Ascending aorta (tissue), 1 donor: ENCODE measurements around the genes SPATA45 and RPS6KC1.

GRCh38 chr1:212067920-212068454, 32.4 kb downstream of the DTL start:
- PRO-cap = no peak

DNA sequence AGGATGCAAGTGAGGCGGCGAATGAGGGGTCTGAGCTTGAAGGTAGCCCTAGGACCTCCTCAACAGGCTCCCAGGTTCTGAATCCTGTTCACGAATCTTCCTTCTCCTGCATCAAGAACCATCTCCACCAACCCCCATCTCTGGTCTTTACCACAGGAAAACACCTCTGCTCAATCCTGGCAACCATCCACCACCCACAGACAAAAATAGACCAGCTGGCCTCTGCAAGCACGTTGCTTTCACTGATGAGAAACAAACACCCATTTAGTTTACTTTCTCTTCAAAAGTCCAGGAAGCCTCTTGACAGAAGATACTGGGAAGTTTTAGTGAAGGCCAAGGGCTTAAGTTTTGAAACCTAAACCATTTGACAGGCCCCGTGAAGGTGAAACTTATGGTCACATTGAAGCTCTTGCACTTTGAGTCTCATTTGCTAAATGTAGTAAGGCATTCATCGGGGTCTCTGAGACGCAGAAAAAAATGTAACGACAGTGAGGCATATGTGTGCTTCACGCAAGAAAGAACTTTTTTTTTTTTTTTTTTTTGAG, 122.6 kb upstream of the PPP2R5A start:
- PRO-cap = no peak

GRCh38 chr1:212328214-212328725, 43.1 kb downstream of the PPP2R5A start:
- PRO-cap = no peak

DNA sequence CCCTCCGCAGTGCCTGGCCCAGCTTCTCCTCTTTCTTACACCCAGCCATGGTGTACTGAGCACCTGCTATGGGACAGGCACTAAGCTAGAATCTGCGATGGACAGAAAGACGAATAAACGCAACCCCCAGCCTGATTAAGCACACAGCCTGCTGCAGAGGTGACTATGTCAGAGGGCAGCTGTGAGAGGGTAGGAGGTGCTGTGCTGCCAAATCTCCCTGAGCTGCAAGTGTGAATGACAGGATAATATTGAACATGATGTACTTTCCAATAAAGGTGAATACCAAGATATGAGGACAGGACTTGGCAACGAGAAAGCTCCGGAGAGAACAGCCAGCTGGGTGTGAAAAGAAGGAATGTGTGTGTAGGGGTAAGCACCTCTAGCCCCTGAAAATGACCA, 83.1 kb upstream of the ATF3 start:
- PRO-cap = no peak

DNA sequence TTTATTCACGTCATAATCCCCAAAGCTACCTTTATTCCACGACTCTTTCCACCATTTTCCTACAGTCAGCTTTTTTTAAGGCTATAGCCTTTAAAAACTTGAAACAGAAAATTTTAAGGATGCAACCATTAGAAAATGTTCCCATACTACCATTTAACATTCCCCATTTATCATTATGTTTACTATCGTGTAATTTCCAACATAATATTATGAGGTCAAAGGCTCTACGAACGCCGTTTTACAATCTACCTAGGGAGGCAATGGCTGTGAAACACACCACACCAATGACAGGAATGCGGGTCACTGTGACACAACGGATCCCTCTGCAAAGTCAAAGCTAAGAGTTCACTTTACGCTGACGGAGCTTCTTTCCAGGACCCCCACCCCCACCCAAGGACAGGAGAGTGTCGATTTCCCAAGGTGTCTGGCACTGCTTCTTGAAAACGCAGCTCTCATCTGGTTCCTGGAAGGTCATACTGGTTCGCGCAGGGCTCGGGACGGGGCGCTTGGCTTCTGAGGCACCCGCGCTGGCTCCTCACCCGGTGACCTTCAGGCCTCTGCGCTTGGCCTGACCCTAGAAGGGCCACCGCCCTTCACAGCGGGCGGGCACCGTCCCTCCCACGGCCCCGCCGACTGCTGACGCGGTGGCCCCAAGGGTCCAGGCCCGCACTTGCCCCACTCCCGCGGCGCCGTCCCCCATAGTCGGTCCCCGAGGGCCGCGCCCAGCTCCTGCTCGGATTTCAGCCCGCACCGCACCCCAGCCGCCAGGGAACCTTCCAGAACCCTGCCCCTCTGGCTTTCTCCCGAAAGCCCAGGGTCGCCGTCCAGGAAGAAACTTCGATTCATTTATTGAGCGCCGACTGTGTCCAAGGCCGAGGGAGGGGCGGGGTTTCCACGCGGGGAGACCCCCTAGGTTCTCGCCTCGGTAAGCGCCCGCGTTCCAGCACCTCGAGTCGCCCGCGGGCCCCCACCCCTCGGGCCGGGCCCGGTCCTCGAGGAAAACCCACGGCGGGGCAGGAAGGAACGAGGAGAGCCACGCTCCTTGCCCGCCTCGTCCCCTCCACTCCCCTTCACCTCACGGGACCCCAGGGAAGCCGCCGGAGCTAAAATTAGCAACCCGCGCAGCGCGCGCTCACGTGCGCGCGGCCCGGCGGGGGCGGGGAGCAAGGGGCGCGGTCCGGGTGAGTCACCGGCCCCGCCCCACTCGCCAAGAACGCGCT, 50.3 kb upstream of the ATF3 start:
- PRO-cap = bidirectional peak, plus-strand start at position 699 of the sequence, minus-strand start at position 551 of the sequence; bidirectional peak, plus-strand start outside the sequence, minus-strand start at position 1,062 of the sequence

DNA sequence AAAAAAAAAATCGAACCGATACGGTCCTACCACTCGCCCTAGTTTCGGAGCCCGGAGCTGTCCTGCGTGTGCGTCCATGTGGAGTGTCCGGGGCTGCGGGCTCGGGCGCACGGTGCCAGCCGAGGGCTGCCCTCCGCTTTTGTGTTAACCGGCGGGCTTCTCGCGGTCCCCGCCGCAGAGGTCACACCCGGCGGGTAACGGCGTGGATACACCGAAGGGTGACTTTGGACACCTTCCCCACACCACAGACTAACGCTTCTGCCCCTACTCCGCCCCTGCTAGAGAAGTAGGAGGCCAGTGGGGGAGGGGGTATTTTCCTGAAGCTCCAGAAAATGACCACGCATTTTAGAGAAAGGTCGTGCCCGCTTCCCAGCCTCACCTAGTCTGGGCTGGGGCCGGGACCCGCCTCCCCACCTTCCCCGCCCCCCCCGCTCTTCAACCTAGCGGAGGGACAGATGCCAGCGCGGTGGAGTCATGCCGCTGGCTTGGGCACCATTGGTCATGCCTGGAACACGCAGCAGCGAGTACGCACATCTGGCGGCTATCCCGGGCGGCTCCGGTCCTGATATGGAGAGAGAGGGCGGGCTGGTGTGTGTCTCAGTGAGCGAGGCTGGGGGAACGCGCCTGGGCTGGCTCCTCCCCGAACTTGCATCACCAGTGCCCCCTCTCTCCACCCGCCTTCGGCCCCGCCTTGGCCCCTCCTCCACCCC, 494 bp upstream of the ATF3 start:
- PRO-cap = bidirectional peak, plus-strand start outside the sequence, minus-strand start at position 381 of the sequence

GRCh38 chr1:212618283-212619269, 5.7 kb upstream of the GARIN4 start:
- PRO-cap = no peak

- PRO-cap = bidirectional peak, plus-strand start at chr1:212700638, minus-strand start at chr1:212700523
Measured at GRCh38 chr1:212700604-212700820, 872 bp upstream of the BATF3 start.

- PRO-cap = no peak
Measured at GRCh38 chr1:212847405-212847834, at the start of gene SPATA45. TSS of gene SPATA45 (minus strand) at chr1:212847649.

- PRO-cap = no peak
Measured at GRCh38 chr1:212914646-212915182, 35.6 kb upstream of the VASH2 start.

DNA sequence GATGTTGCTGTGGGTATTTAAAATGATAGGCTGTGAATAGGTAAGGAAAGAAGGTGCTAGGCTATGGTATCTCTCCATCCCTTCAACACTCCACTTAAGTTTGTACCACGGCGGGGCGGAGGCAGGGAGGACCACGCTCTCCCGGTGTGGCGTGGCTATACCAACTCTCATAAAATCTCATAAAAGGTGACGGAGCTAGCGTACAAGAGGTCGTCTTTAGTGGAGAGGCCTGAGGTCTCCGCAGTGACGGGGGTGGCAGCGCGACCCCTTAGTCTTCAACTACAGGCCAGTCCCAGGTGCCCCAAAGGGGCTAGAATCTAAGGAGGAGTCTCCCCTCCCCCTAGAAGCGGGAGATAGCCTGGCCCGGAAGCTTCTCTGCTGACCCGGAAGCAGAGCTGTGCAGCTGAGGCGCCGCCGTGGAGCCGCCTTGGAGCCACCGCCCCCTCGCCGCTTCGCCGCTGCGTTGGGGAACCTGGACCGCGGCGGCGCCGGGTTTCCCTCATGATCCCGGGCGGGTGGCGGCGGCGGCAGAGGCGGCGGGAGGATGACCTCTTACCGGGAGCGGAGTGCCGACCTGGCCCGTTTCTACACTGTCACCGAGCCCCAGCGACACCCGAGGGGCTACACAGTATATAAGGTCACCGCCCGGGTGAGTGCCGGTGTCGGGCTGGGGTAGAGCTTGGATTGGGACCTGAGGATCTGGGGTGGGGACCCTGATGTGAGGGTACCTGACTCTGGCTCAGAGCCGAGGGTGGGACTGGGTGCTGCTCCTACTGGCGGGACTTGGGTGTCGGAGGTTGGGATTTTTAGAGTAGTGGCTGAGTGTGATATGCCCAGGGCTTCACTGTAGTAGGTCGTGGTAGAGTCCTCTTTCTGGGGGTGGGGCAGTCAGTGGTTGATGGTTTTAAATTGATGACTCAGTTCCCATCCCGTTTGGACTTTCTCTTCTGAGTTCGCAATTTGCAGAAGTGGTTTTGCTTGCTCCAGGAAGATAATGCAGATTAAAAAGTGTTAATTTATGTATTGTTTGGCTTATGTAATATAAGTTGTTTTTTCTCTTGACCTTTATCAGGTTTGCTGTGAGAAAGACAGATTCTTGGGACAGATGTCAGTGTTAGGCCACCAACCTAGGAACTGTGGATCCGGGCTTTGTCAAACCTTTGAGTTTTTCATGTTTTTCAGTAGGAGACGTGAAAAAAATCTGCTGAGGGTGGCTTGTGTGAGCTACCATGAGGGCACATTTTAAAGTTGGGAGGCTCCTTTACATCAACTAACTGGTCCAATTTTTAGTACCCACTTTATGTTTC, at the start of gene RPS6KC1:
Gene RPS6KC1, plus strand, starts transcription at position 381 of the 1,307 bp plus-strand sequence.
- PRO-cap = no peak

GRCh38 chr1:213728756-213729372, 258.9 kb upstream of the PROX1 start:
- PRO-cap = no peak

DNA sequence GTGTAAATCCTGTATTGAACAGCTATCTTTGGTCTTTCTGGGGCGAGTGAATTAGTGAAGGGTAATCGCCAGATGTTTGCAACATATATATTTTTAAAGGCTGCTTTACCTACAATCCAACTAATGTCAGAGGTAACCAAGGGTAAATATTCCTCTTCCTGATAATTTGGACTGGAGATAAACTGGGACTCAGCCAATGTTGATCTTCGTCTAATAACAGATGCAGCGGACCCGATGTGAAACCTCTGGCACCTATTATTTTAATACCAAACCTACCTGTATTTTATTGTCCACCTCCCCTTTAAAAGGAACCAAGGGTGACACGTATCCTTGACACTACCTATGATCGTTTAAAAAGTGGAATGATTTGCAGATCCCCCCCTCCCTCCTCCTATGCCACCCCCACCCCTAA, 741 bp upstream of the PROX1 start:
- PRO-cap = no peak

GRCh38 chr1:214044593-214045281, 57.0 kb downstream of the PROX1 start:
- PRO-cap = no peak

DNA sequence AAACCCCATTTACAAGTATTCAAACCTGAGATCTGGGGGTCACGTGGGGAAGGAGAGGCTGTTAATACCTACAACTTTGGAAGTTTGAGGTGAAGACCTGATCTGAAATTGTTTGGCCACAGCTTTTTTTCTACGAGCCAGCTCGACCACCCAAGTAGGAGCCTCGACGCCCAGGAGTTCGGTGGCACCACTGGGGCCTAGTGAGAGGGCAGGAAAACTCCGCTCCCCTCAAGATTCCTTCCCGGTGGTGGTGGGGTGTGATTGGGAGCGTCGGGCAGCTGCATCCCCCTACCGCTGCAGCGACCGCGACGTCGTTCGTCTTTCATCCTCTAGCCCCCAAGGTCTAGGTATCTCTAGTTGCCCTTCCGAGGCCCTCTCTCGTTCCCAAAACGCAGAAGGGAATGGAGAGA, 903 bp downstream of the PTPN14 start:
- PRO-cap = no peak

DNA sequence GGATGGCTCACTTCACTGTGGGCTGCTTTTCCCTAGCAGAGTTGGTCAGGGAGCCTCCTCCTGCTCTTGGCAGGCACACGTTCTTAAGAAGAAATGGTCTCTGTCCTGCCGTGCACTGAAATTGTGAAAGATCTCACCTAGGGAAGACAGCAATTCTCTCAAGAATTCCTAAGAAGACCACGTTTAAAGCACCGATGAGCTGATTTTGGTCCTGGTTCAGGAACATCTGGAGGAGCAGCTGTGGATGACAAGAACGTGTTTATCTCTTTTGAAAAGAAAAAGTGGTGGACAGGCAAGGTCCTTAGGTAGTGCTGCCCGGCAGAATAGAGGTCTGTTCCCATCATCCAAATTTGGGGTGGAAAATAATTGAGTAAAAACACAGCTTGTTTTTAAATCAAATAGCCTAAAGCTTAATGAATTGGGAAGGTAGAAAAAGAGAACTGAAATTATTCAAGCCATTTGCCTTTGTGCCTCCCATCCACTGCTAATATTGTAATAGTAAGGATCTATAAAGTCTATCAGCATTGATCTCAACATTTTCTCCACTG, 148.3 kb upstream of the KCNK2 start:
- PRO-cap = no peak

DNA sequence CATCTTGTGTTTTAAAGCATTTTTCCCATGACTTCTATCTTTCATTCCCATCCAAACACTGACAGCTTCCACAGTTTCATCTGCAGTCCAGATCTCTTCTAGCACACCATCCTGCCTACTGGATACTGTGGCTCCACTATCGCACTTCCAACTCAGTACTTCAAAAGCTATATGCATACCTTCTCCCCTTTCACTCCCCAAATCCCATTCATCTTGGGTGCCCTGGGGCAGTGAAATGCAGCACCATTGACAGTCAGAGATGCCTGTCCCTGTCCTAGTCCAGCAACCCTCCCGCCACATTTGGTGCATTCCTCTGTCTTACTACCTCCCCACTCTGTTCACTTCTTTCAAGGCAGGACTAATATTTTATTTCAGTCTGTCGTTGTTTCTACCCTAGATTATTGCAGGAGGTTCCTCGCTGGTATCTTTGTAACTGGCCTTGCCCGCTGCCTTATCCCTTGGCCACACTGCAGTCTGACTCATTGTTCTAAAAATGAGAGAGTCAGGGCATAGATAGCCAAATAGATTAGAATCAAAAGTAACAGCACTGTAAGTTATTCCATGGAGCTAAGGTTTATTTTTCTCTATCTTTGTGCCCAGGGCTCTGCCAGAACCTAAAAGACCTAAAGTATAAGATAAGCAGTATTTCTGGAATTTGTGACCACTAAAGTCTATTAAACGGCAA, 96.7 kb downstream of the ESRRG start:
- PRO-cap = no peak

GRCh38 chr1:217089396-217090157, 366.3 kb upstream of the ESRRG start:
- PRO-cap = no peak

- PRO-cap = no peak
Measured at GRCh38 chr1:217137314-217138089, 414.3 kb upstream of the ESRRG start.

GRCh38 chr1:218380019-218380993, 35.2 kb downstream of the TGFB2 start:
- PRO-cap = no peak